ENCODE measurements around a stretch of chr15.

DNA sequence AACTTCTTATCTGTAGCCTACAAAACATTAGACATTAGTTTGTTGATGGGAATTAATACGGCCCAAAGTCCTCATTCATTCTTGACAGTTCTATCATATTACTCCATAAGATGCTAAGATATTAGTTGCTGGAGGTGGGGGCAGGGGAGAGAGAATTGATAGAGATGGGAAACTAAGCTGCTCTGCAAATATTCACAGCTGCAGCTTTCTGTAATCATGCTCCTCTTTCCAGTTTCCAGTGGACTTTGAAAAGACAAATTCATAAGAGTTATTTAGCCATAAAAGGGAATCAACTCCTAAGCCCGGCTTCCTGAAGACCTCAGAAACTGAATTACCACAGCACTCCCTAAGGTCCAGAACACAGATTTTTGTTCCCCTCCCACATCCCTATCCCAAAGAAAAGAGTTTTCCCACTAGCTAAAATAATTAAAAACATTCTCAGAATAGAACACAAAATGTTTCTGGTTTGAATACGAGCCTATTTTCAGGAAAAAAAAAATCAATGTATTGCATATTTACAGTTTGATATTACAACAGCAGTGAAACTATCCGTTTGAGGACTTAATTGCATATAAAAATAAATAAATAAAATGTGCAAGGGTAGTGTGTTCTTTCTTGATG, 871.8 kb upstream of the NR2F2 start:
- PRO-cap, 2 experiments: no peak in any of the 2 experiments

DNA sequence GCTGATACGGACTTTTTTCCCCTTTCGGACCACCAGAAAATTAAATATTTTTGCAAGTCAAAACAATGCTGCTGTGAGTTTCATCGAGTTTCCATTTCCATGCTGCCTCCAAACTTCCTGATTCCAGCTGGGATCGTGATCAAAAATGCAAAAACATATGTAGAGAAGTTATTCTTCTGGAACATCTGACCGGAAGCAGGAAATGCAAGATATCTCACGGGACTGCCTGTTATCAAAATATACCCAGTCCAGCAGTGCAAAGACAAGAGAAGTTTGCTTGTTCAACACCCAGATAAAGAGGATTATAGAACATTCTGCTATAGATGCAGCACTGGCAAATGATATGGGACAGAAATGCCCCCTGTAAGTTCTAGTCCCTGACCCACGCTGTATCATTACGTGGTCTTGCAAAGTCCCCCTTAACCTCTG, 726.7 kb upstream of the NR2F2 start:
- PRO-cap, 2 experiments: no peak in any of the 2 experiments

DNA sequence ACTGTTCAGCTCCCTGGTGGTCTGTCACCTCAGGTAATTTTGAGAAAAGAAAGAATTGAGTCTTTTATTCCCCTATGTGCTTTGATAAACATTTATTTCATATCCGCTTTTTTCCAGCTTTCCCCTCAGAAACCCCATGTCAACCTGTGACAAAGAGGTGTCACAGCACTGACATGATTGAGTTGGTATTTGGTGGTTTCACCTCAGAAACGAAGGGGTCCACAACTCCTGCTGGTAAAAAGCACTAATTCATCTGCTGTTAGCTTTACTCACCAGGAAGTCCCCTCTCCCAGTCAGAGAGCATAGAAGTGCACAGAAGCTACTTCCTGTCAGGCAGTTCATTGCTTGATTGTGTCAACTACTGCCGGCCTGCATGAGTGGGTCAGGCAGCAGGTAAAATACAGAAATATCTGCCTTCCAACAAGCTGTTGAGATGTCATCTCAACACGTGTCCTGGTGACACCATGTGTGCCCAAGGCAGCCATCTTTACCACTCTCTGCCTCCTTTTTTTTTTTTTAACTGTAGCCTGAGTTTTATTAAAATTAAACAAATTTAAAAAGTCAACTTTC, 596.6 kb upstream of the NR2F2 start:
- PRO-cap, 2 experiments: no peak in any of the 2 experiments

DNA sequence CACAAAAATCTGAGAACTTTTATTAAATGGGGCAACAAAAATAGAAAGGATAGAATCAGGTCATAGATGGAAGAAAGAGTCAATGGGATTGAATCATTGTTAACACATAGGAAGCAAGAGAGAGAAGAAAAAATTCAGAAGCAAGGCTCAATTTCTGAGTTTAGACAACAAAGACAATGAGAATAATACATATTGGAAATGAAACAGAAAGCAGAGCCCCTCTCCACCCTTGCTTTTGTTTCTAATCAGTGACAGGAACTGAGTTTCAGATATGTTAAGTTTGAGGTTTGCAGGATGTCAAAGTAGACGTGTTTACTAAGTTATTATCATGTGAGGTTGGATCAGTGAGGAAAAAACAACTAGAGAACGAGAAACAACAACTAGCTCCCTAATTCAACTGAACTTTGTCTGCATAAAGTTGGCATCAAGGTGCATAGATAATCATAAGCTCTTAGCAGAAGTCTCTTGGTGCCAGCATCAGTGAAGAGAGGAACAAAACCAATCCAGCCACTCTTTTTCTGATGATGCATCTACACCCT, 491.2 kb upstream of the NR2F2 start:
- PRO-cap, 2 experiments: peak in 1 of 2 experiments; most common plus-strand start position 326 of the sequence (in 1); most common minus-strand start position 243 of the sequence (in 1)

DNA sequence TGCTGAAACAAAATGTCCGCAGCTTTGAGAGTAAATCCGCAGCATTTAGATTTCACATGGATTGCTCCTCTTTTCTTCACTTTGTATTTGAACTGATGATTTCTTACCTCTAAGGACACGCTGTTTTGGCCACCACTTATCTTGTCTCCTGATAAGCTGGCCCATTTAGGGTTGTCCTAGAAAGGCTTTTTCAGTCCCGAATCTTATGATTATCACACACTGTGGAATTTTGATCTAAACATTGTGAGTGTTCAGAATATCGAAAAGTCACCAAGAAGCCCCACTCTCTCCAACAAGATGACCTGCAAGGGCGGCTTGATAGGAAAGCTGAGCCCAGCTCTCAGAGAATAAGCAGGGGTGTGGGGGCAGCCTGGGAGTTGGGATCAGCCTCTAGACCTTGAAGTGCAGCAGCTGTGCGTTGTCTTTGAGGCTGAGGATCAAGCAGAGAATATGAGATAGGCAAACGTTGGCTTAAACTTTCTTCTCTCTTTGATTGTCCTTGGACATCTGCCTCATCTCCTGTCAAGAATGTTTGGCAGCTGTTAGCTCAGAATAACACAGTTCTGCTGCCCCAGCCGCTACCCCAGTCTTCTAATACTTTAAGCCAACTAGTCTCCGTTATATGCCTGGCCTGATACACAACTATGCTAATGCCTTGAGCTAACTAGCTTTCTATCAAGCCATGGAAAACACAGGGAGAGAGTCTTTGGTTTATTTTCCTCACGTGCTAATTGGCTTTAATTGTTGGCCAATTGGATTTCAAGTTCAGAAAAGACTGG, 399.6 kb upstream of the NR2F2 start:
- PRO-cap, 2 experiments: no peak in any of the 2 experiments

GRCh38 chr15:96162394-96162861, 168.1 kb upstream of the NR2F2 start:
- PRO-cap, 2 experiments: no peak in any of the 2 experiments

GRCh38 chr15:96171093-96171736, 159.3 kb upstream of the NR2F2 start:
- PRO-cap, 2 experiments: no peak in any of the 2 experiments

DNA sequence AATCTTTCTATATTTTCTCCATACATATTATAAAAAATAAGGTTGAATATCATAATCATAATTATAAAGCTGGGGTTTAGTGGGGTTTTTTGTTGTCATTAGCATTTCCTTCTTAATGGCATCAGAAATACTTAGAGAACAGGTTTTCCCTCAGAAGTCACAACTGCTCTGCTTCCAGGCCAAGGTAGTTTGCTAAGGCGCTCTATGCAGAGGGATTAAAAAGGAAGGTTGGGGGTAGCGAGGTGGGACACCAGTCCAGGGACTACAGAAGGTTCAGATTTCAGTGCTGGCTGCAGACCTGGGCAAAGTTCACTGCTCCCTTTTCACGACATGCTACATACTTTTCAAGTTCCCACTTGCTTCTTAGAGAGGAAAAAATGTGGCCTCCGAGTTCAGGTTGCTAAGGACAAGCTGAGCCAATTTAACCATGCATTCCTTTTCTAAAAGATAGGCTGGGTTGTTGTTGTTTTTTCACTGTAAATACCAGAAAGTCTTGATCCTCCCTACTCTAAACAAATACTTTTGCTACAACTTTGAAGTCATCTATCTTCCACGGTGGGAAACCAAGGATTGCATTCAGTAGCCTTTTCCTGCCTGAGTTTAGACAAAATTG, 158.7 kb upstream of the NR2F2 start:
- PRO-cap, 2 experiments: no peak in any of the 2 experiments

DNA sequence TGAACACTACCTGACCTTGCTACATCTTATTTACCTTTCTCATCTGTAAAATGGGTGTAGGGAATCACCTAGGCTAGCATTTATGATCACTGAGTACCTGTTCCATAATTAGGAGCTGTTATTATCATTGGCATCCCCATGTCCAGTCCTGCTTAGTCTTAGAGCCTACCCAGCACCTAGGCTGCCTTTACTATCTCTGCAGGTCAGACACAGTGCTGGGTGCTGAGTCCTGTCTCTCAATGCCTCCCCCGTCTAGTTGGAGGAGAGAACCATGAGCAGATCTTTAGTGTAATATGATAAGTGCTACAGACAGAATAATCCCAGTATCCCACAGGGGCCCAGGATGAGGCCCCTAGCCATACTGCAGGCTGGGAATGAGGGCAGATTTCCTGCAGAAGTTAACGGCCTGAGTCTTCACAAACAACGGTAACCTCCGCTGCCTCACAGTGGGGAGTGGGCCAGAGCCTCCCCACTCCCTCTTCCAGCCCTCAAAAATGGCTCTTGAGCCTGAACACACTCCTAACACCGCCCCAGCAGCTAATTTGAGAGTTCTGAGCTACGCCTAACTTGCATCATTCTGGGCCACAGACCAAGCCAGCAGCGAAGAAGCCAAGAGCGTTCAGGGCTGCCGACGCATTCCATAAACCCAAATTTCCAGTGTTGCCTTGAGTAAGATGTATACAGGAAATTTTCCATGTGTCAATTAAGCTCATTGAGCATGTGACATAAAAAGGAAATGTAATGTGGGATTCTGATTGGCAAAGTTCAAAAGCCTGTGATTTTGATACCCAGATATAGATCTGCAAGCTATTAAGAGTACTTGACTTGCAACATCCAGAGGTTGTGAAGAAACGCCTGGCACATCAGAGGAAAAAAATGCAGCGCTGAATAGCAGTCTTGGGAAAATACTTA, 148.9 kb upstream of the NR2F2 start:
- PRO-cap, 2 experiments: no peak in any of the 2 experiments

DNA sequence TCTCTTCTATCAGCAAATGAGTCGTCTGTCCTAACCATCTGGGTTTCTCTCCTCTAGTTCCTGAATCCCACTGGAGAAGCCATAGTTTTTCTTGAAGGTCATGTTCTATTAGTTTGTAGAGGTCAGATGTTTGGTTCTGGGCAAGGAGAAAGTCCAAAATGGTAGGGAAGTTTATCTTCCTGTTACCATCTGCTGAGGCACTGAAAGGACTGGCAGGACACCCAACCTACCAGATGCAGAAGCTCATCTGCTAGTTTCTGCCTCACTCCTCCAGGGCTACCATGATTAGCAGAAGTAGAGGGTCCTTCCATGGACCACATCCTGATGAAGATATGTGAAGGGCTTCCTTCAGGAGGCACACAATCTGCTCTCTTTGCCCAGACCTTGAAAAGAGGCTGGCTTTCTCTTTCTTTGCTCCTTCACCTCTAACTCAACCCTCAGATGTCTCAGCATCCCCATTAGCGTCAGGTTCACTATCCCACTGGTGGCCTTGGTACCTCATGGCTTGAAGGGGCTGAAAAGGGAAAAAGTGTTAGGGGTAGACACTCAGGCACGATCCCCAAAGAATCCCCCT, 85.7 kb upstream of the NR2F2 start:
- PRO-cap, 2 experiments: no peak in any of the 2 experiments

GRCh38 chr15:96326218-96326520, 4.3 kb upstream of the NR2F2 start:
- PRO-cap, 2 experiments: no peak in any of the 2 experiments

DNA sequence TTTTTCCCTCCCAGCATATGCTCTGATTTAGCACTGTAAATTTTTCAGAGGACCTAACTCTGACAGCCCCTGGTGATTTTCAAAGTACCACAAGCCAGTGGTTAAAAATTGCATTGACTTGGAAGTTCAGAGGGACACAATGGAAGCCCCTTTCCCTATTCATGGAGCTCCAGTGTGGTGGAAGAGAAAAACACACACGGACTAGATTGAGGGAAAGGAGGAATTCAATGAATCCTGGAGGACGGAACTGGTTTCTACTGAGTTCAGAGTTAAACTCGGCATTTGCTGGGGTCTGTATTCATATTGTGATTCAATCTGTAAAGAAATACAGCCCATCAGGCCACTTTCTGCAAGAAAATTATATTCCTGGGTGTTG, 3.1 kb upstream of the NR2F2 start:
- PRO-cap, 2 experiments: no peak in any of the 2 experiments

DNA sequence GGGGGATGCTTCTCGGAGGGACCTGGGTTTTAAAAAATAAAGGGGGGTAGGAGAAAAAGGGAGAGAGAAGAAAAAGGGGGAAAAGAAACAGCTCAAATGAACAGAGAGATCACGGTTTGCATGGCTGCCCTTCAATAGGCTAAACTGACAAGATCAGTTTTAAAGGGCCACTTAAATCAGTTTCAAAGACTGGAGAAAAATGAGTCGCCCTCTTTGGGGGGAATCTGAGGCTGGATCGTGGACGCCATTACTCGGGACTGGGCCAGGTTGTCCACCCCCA, 6.1 kb downstream of the NR2F2 start:
- PRO-cap, 2 experiments: no peak in any of the 2 experiments

DNA sequence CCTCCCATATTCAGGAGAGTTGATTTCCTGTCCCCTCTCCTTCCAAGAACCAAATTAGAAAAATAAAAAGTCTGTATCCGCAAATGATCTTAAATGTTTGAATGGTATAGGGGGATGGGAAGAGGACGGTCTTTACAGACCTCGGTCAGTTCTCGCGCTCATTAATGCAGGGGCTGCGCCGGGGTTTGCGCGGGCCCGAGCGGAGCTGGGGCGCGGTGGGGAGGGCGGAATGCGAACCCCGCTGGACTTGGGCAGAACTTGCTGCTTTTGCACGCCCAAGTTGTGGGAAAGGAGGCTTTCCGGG, 10.9 kb downstream of the NR2F2 start:
- PRO-cap, 2 experiments: no peak in any of the 2 experiments

DNA sequence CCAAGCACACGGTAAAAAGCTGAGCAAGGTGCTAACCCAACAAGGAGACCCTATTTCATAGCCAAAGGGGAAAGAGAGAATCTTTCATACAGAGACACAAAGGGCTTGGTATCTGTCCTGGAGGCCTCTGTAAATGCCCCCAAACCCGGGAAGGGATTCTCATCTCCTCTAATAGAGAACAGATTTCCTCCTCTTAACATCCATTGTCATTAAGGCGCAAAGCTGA, 11.9 kb downstream of the NR2F2 start:
- PRO-cap, 2 experiments: no peak in any of the 2 experiments

DNA sequence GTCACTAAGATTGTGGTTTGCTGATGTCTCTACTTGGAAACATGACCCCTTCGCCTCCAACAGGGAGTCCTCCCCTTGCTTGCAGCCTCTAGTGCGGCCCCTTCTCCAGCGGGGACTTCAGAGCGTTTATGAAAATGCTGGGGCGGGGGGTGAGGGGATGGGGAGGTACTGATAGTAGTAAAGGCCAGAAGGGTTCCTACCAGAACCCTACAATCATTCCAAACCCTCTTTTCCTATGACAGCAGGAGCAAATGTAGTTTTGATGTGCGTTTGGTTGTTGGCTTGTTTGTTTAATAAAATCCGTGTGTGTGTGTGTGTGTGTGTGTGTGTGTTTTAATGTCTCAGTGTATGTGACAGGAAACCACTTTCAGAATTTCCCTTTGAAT, 17.5 kb downstream of the NR2F2 start:
- PRO-cap, 2 experiments: no peak in any of the 2 experiments

GRCh38 chr15:96353703-96354867, 23.6 kb downstream of the NR2F2 start:
- PRO-cap, 2 experiments: no peak in any of the 2 experiments

DNA sequence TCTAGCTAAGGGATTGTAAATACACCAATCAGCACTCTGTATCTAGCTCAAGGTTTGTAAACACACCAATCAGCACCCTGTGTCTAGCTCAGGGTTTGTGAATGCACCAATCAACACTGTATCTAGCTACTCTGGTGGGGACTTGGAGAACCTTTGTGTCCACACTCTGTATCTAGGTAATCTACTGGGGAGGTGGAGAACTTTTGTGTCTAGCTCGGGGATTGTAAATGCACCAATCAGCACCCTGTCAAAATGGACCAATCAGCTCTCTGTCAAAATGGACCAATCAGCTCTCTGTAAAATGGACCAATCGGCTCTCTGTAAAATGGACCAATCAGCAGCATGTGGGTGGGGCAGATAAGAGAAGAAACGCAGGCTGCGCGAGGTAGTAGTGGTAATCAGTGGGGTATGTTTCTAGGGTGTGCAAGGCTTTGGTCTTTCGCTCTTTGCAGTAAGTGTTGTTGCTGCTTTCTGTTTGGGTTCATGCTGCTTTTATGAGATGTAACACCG, 98.1 kb upstream of the IGF1R start:
- PRO-cap, 2 experiments: no peak in any of the 2 experiments

DNA sequence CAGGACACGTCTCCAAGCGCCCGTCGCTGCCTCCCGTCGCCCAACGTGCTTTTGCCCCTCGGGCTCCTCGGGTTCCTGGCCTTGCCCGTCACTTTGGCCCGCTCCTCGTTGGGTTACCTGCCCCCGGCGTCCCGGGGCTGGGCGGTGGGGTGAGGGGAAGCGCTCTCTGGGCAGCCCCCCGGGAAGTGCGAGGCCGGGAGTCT, 1.8 kb downstream of the IGF1R start:
- PRO-cap, 2 experiments: no peak in any of the 2 experiments

DNA sequence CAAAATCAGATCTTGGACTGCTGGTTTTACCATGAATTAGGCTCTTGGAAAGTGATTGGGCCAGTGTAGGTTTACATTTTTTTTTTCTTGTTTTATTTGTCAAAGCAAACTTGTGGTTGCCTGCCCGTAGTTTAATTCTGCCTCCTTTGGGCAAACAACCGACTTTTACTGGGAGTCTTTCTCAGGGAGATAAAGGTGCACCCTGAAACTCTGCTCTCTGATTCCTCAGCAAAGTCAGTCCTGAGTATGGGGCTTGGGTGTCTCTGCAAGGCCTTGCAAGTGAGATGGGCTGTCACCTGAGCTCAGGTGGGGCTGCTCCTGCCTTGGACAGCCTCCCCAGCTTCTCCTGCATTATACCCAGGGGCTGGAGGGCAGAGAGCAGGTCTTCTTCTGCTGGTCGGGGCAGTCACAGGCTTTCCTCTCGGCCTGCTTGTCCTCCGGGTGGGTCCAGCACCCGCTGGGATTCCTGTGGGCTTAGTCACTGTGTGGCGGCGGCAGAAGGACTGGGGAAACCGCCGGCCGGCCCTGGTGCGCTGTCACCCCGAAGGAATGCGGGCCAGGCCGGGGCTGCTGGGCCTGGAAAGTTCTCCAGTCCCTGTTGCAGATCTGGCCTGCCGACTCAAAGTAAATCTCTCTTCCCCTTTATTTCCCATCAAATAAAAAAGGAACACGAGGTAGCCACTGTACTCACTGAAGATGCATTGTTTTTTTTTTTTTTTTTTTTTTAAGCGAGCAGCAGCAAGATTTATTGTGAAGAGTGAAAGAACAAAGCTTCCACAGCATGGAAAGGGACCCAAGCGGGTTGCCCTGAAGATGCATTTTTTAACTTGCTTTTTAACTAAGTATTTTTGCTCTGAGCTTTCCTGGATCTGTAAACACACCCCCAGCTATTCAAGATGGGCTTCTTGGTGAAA, 79.2 kb downstream of the IGF1R start:
- PRO-cap, 2 experiments: no peak in any of the 2 experiments

All from cytotoxic T cell (primary cell).